ENCODE measurements around a stretch of chr10.

GRCh38 chr10:113652884-113653083 is 11.1 kb downstream of the NRAP start:
- PRO-cap = no peak
- RAMPAGE, long total RNA, 4 experiments = no peak in any of the 4 experiments

GRCh38 chr10:113681848-113682418 is 2.2 kb downstream of the CASP7 start:
- PRO-cap = no peak
- RAMPAGE, long total RNA, 4 experiments = no peak in any of the 4 experiments

- PRO-cap = no peak
- RAMPAGE, long total RNA, 4 experiments = no peak in any of the 4 experiments
Observed at GRCh38 chr10:113718713-113719395, 32.6 kb upstream of the PLEKHS1 start.

DNA sequence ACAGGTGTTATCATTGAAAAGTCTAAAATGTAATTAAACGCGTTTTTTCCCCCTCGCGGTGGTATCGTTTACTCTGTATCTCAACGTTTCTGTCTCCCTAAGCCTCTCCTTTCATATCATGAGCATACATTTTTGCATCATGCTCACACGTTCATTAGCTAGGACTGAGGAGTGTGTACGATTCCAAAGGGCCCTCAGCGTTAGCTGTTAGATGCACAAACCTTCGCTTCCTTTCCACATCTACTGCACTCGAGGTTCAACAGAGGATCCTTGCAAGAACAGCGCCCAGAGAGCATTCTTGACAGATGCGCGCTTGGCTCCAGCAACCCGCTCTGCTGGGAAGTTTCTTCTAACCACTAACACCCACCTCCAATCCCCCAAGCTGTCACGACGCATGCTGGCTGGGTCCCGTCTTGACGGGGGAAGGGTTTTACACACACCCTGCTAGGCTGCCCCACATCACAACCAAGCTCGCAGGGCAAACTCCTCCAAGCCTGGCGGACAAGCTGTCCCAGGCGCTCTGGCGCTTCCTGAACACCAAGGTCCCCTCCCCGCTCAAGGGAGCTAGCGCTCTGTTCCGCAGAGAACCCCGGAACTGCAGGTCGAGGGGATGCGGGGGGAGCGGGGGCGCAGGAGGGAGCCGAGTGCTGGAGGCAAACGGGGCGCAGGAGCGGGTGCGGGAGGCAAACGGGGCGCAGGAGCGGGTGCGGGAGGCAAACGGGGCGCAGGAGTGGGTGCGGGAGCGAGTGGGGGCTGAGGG is 713 bp upstream of the ADRB1 start:
- PRO-cap = no peak
- RAMPAGE, long total RNA, 4 experiments = start-site peak on the minus strand in 1 of 4 experiments, centred at position 257 of the sequence, 11 reads per replicate

DNA sequence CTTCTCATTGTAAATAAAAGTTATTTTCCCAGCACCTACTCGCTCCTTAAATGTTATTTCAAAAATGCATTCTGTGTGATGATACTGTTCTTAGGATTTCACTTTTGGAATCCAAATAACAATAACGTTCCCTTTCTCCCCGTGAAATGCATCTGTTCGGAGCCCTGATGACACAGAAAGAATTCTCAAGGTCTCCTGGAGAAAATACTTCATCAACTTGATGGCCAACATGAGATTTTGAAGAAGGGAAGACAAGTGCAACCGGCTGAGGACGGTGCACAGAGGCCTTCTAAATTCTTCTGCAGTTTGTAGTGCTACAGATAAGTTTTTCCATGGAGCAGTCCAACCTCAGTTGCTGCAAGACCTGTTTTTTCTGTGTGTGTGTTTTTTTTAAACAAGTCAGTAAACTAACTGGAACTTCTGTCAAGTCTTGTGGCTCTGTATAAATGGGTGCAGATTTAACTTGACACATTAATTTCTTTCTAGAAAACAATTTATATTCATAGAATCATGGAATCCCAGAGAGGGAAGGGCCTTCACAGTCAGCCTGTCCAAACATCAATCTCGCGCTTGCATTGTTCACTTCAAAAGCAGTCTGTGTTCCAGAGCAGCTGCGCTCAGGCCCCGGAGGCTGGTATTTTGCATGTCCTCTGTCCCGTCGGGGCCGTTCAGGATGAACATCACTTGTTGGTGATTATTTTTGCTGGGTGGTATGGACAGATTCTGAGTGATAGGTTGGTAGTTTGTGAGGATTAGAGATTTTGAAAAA is 23.0 kb downstream of the ADRB1 start:
- PRO-cap = no peak
- RAMPAGE, long total RNA, 4 experiments = no peak in any of the 4 experiments

DNA sequence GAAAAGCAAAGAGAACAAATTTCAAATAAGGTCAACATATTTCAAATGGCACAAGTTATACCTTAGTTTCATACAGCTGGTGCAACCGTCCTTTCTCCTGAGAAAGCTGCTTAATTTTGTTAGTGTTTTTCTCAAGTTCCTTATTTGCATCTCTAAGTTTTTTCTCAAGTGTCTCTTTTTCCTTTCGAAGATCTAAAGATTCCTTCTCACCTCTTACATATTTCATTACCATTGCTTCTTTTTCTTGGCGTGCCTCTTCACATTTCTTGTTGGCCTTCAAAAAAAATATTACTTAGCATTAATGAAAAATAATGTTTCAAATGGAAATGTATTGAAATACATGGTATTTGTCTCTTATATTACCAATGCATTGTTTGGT is 28.5 kb downstream of the CCDC186 start:
- PRO-cap = no peak
- RAMPAGE, long total RNA, 4 experiments = no peak in any of the 4 experiments

- PRO-cap = no peak
- RAMPAGE, long total RNA, 4 experiments = no peak in any of the 4 experiments
Observed at GRCh38 chr10:114259629-114260033, 20.6 kb downstream of the VWA2 start.

DNA sequence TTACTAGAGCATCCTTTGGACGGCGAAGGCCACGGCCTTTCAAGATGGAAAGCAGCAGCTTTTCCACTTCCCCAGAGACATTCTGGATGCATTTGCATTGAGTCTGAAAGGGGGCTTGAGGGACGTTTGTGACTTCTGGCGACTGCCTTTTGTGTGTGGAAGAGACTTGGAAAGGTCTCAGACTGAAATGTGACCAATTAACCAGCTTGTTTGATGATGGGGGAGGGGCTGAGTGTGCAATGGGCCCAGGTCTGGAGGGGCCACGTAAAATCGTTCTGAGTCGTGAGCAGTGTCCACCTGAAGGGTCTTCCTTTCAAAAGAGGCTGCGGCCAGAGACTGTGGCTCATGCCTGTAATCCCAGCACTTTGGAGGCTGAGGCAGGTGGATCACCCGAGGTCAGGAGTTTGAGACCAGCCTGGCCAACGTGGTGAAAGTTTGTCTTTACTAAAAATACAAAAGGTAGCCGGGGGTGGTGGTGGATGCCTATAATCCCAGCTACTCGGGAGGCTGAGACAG is 52.7 kb downstream of the VWA2 start:
- PRO-cap = no peak
- RAMPAGE, long total RNA, 4 experiments = no peak in any of the 4 experiments

DNA sequence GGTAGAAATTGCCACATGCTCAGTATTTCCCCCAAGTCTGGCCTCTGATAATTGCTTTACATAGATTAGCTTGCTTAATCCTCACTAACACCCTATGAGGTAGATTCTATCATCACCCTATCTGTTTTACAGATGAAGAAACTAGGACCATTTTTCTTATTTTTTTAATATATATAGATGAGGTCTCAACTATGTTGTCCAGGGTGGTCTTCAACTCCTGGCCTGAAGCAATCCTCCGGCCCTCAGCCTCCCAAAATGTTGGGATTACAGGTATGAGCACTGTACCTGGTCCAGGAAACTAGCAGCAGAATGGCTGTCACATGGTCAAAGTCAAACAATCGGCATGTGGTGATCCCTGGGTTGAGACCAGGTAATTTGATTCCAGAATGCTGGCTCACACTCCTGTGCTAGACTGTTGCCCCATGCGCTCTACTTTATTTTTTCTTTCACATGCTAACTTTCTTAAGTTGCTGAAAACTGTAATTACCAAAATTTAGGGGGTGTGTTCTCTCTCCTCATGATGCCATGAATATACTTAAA is 67.9 kb upstream of the AFAP1L2 start:
- PRO-cap = no peak
- RAMPAGE, long total RNA, 4 experiments = no peak in any of the 4 experiments

- PRO-cap = no peak
- RAMPAGE, long total RNA, 4 experiments = no peak in any of the 4 experiments
Observed at GRCh38 chr10:114489564-114490367, 85.5 kb upstream of the AFAP1L2 start.

DNA sequence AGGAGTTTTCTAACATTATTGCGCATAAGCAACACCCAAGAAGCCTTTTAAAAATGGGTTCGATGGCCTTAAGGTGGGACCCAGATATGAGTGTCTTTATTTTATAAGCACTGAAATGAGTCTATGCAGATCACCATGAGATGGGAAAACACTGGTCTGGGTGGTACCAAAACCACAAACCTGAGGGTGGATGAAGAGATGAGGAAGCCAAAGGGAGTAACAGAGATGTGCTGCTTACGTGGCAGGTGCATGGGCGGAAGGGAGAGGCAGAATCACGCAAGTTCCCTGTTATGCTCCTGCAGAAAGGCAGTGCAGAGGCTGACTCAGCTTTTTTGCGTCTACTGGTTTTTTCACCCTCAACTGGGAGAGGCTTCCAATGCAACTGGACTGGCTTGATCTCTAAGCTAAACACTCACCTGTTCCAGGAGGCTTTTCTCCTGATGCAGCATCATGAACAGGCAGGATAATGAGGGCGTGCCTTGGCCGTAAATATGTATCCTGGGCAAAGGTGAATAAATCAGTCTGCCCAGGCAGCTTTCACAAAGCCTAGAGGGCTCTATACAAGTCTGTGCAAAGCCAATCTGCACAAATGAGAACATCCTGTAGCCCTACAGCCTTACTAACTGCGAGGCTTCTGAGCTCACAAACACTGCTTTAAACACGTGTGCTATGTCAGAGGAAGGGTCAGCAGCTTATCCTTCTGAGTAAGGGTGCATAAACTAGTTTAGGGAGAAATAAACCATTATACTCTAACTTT is 95.4 kb upstream of the AFAP1L2 start:
- PRO-cap = no peak
- RAMPAGE, long total RNA, 4 experiments = no peak in any of the 4 experiments

- PRO-cap = no peak
- RAMPAGE, long total RNA, 4 experiments = no peak in any of the 4 experiments
Observed at GRCh38 chr10:114515339-114515988, 111.2 kb upstream of the AFAP1L2 start.

DNA sequence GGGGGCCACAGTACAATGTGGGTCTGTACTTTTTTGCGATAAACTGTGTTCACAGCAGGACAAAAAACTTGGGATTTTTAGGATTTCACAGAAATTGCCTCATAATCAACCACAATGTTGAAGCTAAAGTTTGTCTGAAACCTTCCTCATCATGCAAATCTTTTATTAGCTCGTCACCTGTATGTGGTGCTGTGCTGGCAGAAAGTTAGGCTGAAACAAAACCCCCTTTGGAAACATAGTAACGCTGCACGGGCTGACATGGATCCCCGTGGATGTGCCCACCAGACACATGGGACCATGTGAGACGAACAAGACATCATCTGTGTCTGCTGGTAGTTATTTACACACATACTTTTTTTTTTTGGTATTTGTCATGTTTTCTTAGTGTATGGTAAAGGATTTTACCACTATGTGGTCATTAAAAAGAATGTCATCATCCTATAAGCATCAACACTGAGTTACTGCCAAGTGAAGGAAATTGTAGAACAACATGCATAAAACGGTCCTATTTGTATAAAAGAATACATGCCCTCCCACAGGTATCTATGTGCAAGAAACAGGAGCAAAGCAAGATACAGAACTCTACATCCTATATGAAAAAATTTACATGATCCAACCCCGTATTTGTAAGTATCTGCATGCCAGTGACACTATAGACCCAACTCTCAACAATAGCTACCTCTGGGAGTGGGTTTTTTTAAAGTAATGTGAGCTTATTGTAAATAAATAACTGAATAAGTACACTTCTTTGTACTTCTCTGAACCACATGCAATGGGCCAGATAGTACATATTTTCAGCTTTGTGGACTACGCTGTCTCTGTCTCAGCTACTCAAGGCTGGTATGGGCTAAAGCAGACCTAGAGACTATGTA is 113.6 kb upstream of the AFAP1L2 start:
- PRO-cap = no peak
- RAMPAGE, long total RNA, 4 experiments = no peak in any of the 4 experiments

- PRO-cap = no peak
- RAMPAGE, long total RNA, 4 experiments = no peak in any of the 4 experiments
Observed at GRCh38 chr10:114541382-114542083, 116.5 kb downstream of the ABLIM1 start.

- PRO-cap = no peak
- RAMPAGE, long total RNA, 4 experiments = no peak in any of the 4 experiments
Observed at GRCh38 chr10:114613096-114613612, 44.9 kb downstream of the ABLIM1 start.

DNA sequence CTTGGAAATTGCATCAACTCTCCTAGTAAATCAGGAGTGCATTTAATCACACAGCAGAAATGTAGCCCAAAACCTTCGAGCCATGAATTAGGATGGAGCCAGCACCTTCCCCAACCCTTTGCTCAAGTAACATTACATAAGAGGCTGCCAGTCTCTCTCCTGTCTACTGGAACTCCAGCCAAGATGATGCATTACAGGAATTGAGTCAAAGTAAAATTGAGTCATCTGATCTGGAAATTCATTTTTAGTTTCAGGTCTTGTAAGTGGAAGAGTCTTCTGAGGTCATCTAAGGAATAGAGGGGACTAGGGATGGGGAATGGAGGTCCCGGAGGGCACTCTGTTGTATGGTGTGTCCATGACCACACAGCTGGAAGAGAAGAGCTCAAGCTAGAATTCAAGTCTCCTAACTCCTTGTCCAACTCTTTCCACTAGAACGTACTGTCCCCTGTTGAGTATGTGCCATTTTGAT is 69.6 kb upstream of the FHIP2A start:
- PRO-cap = no peak
- RAMPAGE, long total RNA, 4 experiments = no peak in any of the 4 experiments

DNA sequence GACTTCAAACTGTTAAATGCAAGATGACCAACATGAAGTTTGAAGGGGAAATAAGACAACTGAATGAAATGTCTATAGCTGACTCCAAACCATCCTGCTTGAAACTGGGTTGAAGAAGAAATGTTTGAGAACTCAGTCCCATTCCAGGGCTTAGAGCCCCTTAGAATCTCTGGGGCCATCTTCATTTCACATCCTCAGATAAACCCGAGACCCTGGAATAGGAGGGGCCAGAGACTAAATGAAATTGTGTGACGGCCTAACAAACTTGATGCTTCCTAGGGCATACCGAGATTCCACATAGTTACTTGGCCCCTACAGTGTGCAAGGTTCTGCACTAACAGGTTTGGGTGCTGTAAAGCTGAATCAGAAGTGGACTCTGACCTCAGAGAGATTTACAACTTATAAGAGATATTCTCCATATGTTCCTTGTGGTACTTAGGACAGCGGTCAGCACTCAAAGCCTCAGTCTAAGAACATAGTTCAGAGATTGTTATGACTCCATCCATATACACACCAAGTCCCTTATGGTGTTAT is 55.2 kb upstream of the FHIP2A start:
- PRO-cap = no peak
- RAMPAGE, long total RNA, 4 experiments = no peak in any of the 4 experiments

GRCh38 chr10:116278588-116279245 is 5.7 kb upstream of the GFRA1 start:
- PRO-cap = no peak
- RAMPAGE, long total RNA, 4 experiments = no peak in any of the 4 experiments

- PRO-cap = no peak
- RAMPAGE, long total RNA, 4 experiments = no peak in any of the 4 experiments
Observed at GRCh38 chr10:116769846-116770173, 27.4 kb upstream of the HSPA12A start.

DNA sequence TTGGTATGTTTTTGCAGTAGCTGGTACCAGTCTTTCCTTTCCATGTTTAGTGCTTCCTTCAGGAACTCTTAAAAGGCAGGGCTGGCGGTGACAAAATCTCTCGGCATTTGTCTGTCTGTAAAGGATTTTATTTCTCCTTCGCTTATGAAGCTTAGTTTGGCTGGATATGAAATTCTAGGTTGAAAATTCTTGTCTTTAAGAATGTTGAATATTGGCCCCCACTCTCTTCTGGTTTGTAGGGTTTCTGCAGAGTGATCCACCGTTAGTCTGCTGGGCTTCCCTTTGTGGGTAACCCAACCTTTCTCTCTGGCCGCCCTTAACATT is 67.8 kb downstream of the SHTN1 start:
- PRO-cap = no peak
- RAMPAGE, long total RNA, 4 experiments = no peak in any of the 4 experiments